Cardiac muscle cell (in vitro differentiated cells and primary cell): ENCODE data around the gene GTF3A.

GRCh38 chr13:26485673-26486247 lies 71.7 kb upstream of the WASF3 start:
- RAMPAGE, long total RNA = no peak
- RRBS = no CpG with 5 or more reads among the region's 13 CpGs

DNA sequence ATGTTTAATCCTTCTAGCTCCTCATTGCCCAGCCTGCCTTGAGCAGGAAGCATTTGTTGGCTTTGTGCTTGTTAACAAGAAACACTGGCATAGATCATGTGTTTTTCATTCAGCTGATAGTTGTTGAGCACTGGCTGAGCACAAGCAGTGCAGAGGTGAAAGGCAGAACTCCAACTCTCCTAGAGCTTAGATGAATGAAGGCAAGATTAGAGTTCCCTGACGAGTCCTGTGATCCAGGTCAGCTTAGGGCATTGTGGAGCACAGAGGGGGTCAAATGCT lies 101.0 kb downstream of the WASF3 start:
- RAMPAGE, long total RNA = no peak
- RRBS = no CpG with 5 or more reads among the region's 1 CpG

GRCh38 chr13:27018365-27018644 lies 153.3 kb downstream of the USP12 start:
- RAMPAGE, long total RNA = no peak
- RRBS = 68% methylated on average over 1 of the region's 3 CpGs

GRCh38 chr13:27018645-27019123 lies 152.9 kb downstream of the USP12 start:
- RAMPAGE, long total RNA = no peak
- RRBS = 93% methylated on average over 2 of the region's 12 CpGs

GRCh38 chr13:27125659-27126281 lies 45.8 kb downstream of the USP12 start:
- RAMPAGE, long total RNA = no peak
- RRBS = no CpG with 5 or more reads among the region's 15 CpGs

- RAMPAGE, long total RNA = no peak
- RRBS = no CpG with 5 or more reads among the region's 8 CpGs
These were observed 33.9 kb downstream of the USP12 start for GRCh38 chr13:27137590-27138235.

- RAMPAGE, long total RNA = no peak
- RRBS = no CpG with 5 or more reads among the region's 7 CpGs
These were observed 28.1 kb upstream of the GTF3A start for GRCh38 chr13:27396200-27396857.

- RAMPAGE, long total RNA = no peak
- RRBS = 2% methylated on average over 39 of the region's 91 CpGs
These were observed at the start of gene GTF3A for GRCh38 chr13:27424101-27425224. GTF3A (plus strand) TSS chr13:27424619.

DNA sequence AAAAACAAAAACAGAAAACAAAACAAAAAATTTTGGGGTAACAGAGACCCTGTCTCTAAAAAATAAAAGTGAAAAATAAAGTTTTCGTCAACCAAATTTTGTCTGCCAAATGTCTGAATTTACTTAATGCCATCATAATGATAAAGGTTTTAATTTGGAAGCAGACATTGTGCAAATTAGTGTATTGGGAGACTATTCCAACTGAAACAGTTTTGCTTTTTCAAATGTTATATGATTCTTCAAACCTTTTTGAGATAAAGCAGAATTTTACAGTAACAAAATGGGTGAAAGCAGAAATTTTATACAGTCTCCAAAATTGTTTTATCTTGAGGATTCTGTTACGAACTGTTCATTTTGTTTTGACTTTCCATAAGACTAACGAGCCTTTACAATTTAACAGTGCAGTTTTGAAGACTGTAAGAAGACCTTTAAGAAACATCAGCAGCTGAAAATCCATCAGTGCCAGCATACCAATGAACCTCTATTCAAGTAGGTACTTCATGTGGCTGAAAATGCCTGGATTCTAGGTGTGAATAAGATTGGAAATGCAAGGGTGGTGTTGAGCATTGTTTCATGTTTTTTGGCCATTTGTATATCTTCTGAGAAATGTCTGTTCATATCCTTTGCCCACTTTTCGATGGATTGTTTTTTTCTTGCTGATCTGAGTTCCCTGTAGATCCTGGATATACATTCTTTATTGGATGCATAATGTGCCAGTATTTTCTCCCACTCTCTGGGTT lies 5.9 kb downstream of the GTF3A start:
- RAMPAGE, long total RNA = no peak
- RRBS = no CpG with 5 or more reads among the region's 4 CpGs

DNA sequence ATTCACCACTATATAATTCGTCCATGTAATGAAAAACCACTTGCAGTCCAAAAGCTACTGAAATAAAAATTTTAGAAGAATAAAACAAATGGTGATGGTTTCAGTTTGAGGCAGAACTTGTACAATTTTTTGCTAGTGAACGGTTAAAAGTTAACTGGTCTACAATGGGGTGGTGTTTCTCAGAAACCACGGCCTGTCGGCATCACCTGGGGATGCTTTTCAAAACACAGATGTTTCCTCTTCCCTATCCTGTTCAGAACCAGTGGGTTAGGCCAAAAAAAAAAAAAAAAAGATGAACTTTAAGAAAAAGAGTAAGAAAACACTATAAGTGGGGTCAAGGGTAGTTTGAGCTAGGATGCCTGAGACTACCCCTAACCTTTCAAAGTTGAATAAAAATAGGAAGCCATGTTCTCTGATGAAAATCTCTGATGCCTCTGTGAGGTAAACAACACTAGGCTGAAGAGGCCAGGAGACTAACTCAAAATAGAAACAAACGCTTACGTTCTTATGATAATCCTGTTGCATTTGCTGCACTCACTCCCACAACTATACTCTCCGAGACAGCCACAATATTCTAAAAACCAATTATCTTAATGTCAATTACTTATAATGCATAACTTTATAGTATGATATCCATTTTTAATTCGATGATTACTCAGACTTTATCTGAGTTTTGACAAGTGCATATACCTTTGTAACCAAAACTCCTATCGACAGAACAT lies 3.3 kb downstream of the MTIF3 start:
- RAMPAGE, long total RNA = no peak
- RRBS = no CpG with 5 or more reads among the region's 9 CpGs

DNA sequence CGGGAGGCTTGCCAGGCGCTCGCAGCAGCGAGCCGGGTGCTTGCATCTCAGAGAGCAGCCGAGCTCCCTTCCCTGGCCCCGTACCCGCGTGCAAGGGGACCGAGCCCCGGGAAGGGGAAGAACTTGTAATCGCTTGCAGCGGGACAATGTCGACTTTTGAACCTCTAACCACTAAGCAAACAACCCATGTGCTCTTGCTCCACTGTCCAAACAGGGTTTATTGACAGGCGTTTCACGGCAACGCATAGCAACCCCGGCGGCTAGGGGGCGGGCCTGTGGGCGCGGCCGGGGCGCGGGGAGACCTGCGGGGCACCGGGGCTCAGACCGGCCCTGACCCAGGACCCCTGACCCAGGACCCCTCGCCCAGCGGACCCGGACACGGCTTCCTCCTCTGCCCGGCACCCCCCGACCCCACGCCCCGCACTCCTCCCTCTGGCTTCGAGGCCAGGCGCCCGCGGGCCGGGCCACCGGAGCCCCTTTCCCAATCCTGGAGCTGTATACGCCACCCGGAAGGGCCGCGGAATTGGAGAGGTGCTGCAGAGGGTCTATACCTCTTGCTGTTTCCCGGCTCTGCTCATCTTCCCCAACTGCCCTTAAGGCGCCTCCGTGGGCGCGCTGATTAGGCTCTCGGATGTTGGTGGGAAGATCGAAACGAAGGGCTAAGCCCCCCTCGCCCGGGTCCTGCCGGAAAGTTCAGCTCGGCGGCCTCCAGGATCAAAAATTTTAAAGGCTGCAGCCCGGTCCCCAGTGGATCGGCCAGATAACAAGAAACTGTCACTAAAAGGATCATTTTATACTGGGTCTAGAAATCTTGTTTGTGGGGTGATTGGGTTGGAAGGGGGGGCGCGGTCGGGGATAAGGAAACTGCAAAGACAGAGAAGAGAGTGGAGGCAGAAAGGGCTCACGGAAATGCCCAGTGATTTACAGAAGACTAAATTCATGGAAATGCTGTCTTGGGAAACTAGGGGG lies 8.1 kb downstream of the CDX2 start:
- RAMPAGE, long total RNA = no peak
- RRBS = 4% methylated on average over 35 of the region's 65 CpGs

DNA sequence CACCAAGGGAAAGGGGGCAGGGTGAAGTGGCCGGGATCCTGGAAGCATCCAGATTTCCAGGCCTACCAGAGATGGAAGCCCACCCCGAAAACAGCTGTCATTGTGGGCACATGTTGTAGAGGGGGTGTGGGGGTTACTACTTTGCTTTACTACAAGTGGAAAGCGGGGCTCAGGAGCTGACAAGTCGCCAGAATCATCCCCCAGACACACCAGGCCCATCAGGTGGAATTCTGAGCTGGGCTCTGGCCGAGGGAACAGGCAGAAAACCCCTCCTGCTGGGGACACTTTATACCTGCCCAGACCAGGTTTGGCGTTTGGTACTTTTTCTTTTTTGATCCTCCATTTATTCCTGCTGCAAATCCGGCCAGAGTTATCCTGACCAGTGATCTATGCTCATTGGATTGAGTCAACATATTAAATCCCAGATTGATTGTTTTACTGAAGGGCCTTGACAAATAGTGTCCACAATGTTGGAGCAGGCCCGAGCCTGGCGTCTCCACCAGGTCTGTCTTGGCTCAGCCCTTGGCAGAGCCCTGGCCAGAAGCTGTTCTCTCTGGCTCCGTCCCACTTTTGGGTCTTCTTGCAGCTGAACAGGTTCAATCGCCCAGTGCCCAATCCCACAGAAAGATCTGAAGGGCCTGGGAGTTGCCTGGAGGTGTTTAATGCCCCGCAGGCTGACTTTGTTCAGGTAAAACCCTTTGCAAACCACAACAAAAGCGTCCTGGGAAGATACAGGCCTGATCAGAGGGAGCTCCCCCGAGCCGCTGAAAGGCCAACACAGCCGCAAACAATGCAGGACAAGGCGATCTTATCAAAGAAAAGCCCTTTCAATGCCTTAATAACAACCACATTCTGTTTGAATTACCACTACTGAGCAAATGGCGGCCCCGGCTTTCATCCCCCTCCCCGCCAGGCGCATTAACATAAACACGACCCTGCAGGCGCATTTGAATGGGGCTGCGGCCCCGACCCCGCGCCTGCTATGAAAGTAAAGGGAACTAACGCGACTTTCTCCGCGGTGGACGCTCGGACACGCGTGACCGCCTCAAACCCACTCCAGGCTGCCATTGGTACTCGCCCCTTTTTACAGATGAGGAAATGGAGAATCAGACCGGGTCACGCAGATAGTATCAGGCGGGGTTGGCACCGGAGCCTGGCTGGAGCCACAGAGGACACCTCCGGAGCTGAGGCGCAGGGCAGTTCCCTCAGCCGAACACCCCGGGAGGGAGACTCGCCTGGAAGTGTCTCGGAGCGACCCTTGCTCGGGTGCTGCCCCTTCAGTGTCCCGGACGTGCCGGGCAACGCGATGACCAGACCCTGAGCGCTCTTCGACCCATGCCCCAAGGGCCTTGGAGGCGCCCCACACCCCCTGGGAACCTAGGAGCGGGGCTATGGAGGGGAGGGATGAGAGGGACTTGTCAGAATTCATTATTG lies 3.3 kb downstream of the CDX2 start:
- RAMPAGE, long total RNA = no peak
- RRBS = 4% methylated on average over 9 of the region's 58 CpGs

GRCh38 chr13:27967086-27967706 lies 1.9 kb downstream of the CDX2 start:
- RAMPAGE, long total RNA = no peak
- RRBS = no CpG with 5 or more reads among the region's 24 CpGs

DNA sequence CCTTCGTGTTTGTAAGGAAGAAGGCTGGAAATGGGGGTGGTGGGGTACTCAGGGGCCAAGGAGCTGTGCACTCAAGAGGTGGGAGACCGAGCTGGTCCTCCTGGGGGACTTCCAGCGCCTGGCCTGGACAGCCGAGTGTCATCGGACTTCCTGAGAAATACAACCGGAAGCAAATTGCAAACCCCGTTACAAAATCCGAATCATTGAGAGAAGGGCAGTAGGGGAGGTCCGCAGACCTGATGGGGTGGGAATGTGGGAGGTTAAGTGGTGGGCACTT lies 1.8 kb upstream of the CDX2 start:
- RAMPAGE, long total RNA = no peak
- RRBS = no CpG with 5 or more reads among the region's 9 CpGs

GRCh38 chr13:28022874-28023313 lies 34.4 kb upstream of the URAD start:
- RAMPAGE, long total RNA = no peak
- RRBS = no CpG with 5 or more reads among the region's 7 CpGs

DNA sequence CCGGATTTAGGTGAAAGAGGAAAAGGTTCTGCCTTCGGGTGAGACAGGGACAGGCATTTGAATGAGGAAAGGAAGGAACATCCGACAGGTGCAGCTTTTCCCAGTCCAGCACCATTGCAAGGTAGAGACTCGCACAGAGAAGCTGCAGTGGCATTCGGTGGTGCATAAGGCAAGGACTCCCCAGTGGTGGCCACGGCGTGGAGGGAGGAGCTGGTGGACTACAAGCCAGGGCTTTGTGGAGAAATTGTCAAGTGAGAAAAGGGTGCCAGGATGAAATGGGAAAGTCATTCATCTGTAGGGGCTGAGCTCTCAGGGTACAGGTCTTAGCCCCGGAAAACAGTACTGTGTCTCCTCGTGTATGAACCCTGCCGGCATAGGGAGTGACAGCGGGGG lies 167.6 kb downstream of the PAN3 start:
- RAMPAGE, long total RNA = no peak
- RRBS = 90% methylated on average over 2 of the region's 11 CpGs

GRCh38 chr13:28308153-28308745 lies 169.9 kb downstream of the PAN3 start:
- RAMPAGE, long total RNA = no peak
- RRBS = no CpG with 5 or more reads among the region's 6 CpGs

GRCh38 chr13:28416204-28416616 lies 78.7 kb downstream of the FLT1 start:
- RAMPAGE, long total RNA = no peak
- RRBS = no CpG with 5 or more reads among the region's 2 CpGs

DNA sequence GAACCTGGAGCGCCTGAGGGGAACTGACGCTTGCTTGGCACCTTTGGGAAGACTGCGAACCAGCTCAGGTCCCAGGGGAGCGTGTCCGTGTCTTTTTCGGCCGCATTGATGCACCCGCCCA lies 656 bp upstream of the FLT1 start:
- RAMPAGE, long total RNA = no peak
- RRBS = no CpG with 5 or more reads among the region's 8 CpGs

DNA sequence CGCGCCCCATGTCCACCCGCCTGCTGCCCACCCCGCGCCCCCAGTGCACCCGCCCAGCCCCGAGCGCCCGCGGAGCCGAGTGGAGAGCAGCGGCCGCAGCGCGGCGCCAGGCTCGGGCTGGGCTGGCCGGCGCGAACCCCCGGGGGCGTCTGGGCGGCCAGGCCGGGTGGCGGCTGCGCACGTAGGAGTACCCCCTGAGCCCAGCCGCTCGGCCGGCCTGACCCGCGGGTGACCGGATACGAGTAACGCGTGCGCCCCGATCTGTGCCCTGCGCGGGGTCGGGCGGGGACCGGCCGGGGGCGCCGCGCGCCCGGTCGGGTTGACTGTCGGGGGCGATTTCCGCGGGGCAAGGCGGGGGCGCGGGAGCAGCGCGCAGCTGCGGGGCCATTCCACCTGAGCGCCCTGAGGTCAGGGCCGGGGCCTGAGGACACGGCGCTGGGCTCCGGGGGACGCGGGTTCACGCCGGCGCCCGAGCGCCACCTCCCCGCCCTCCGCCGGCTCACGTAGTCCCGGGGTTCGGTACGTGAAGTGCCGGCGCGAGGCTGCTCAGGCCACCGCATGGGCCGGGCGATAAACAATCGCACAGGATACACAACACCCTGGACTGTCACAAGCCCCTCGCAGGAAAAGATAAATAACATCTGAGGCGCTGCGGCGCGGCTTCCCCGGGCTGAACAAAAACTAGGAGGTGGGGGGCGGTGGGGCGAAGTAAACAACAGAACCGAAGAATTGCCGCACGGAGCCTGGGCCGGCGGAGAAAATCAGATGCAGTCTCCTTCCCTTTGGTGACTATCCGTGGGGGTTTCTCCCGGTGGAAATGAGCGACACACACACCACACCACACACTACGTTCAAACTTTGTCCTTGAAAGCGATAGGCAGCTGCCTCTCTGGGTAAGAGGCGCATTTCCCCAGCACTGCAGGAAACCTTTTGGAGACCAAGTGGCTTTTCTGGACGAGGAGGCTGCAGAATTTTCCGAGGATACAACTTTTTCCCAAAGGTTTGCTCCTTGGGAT lies 37.7 kb upstream of the FLT1 start:
- RAMPAGE, long total RNA = no peak
- RRBS = 2% methylated on average over 39 of the region's 107 CpGs